ENCODE measurements around the genes SAXO1 and LINGO2.

- RRBS, result no CpG with 5 or more reads among the region's 22 CpGs
These were observed at the start of gene SAXO1 for GRCh38 chr9:19033019-19033630. TSS of gene SAXO1 (minus strand) at chr9:19033209.

GRCh38 chr9:19050252-19050398 is 898 bp downstream of the RRAGA start:
- RRBS, result no CpG with 5 or more reads among the region's 7 CpGs

DNA sequence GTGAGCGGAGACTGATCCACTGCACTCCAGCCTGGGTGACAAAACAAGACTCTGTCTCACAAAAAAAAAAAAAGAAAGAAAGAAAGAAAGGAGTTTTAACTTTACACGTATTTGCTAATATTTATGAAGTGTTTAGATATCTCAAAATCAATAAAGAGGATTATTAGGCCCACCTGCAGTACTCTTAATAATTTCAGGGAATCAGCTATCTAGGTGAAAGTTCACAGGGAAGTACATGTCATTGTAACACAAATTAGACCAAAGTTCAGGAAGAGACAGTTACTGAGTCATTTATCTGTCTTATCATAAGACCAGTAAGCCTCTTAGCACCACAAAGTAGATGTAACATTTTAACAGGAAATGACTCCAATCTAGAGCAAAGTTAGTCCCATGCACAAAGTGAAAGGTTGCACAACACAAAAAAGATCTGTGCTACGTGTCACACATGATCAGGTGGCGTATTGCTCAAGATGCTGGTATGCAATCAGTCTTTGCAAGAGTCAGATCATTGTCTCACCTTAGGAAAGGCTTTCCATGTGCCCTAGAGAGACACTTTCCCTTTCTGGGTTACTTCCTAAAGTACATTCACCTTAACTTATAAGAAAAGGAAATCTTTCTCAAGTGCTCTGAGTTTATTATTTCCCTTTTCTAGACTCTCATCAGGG is 34.3 kb upstream of the PLIN2 start:
- RRBS, result no CpG with 5 or more reads among the region's 4 CpGs

DNA sequence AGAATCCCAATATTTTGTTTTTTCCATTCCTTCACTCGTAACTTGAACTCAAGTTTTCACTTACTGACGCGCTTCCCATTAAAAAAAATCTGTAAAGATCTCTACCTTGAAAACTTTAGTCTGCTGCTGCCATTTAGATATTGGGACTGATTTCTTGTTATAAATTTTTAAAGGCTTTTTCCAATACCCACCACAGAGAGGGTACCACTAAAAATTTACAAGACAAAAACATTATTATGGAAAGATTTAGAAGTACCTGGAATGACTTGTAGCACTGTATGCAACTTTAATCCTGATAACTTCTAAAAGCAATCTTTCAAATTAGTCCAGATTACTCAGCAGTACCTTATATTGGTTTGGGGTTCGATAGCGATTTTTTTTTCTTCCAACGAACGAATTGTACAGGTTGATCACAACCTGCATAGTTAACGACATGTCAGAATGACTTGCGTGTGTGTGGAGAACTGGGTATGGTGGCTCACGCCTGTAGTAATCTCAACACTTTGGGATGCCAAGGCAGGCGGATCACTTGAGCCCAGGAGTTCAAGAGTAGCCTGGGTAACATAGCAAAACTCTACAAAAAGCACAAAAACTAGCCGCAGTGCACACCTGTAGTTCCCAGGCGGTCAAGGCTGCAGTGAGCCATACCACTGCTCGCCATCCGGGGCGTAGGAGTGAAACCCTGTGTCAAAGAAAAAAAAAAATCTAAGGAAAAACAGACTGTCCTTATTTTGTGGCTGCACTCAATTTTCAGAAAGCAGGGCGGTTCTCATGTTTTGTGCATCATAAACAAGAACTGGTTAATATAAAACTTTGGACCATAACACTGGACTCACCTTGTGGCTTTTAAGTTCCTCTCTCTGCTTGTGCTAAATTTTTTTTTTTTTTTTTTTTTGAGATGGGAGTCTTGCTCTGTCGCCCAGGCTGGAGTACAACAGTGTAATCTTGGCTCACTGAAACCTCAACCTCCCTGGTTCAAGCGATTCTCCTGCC is 5.6 kb downstream of the RPS6 start:
- RRBS, result no CpG with 5 or more reads among the region's 19 CpGs

- RRBS, result no CpG with 5 or more reads among the region's 13 CpGs
These were observed 886 bp downstream of the RPS6 start for GRCh38 chr9:19379089-19379610.

DNA sequence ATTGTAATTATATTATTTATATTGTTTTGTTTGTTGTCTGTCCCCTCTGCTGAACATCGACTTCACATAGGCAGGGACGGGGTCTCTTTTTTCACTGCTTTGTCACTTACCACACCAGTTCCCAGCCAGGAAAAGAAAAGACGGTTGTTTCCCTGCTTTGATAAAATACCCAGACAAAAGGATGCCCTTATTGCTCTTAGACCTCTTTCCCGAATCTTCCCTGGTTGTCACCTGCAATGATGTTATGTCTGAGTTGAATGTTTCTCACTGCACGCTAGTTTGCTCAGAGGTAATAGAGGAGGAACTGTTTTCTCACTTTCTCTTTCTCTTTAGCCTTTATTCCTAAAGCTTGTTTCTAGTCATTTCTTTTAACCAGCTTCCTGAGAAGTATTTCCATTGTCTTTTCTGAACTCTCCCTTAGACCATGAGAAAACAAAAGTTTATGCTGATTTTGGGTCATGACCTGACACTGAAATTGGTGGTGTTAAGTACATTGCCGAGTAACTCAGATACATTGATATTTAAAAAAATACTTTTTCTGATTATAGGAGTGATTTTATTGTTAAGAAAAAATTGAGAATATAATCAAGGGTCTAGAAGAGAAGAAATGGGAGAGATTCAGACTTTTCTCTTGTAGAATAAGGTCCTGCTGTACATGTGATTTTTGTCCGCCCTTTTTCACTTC is 33.0 kb downstream of the ACER2 start:
- RRBS, result no CpG with 5 or more reads among the region's 7 CpGs

DNA sequence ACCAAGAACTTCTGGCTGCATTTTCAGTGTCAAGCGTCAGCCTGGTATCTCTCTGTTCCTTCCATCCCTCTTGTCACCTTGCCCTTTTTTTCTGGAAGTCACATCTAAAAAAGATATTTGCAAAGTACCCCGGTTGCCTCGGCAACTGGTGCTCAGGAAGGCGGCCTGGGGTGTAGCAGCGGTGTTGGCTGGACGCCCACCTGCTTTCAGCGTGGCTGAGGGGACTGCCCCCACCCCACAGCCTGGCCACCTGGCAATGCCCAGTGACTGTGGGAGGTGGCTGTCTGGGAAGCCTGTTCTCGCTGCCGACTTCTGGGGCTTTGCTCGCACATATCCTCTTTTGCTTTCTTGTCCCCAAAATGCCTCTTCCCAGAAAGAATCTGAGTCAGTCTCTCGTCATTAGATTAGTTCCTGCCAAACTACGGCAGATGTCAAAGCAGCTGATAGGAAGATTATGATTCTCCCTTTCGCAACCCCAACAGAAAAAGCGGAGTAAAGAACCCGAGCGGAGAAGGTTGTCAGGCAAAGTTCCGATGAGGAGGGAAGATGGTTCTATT is 84.6 kb downstream of the ACER2 start:
- RRBS, result no CpG with 5 or more reads among the region's 17 CpGs

GRCh38 chr9:19787994-19788488 is 796 bp downstream of the SLC24A2 start:
- RRBS, result 96% methylated on average over 7 of the region's 26 CpGs

DNA sequence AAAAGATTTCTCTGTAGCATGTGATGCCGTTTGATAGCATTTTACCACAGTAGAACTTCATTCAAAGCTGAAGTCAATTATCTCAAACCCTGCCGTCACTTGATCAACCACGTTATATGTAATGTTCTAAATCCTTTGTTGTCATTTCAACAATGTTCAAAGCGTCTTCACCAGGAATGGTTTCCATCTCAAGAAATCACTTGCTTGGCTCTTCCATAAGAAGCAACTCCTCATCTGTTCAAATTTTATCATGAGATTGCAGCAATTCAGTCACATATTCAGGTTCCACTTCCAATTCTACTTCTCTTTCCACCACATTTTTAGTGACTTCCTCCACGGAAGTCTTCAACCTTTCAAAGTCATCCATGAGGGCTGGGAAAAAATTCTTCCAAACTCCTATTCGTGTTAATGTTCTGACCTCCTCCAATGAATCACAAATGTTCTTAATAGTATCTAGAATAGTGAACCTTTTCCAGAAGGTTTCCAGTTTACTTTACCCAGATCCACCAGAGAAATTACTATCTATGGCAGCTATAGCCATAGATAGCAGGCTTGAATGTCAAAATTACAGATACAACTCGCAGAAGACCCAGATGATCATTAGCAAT is 47.4 kb downstream of the MLLT3 start:
- RRBS, result no CpG with 5 or more reads among the region's 7 CpGs

DNA sequence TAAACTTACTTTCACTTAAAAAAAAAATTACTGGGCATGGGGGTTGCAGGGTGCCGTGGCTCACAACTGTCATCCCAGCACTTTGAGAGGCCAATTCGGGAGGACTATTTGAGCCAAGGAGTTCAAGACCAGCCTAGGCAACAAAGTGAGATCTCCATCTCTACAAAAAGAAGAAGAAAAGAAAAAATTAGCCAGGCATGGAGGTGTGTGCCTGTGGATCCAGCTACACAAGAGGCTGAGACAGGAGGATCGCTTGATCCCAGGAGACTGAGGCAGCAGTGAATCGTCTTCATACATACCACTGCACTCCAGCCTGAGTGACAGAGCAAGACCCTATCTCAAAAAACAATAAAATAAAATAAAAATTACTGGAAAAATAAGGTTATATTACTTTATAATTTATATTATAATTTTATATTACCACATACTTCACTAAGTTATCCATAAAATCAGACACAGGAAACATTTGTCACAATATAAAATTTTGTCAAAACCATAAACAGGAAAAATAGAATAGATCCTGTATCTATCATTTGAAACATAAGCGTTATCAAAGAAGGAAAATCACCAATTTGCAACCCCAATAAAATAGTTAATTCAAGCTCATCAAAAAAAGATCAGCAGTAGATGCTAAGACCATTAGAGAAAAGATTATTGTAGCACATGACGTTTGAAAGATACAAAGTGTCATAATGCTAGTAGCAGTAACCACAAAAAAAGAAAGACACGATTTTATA is 27.1 kb downstream of the MLLT3 start:
- RRBS, result no CpG with 5 or more reads among the region's 7 CpGs

DNA sequence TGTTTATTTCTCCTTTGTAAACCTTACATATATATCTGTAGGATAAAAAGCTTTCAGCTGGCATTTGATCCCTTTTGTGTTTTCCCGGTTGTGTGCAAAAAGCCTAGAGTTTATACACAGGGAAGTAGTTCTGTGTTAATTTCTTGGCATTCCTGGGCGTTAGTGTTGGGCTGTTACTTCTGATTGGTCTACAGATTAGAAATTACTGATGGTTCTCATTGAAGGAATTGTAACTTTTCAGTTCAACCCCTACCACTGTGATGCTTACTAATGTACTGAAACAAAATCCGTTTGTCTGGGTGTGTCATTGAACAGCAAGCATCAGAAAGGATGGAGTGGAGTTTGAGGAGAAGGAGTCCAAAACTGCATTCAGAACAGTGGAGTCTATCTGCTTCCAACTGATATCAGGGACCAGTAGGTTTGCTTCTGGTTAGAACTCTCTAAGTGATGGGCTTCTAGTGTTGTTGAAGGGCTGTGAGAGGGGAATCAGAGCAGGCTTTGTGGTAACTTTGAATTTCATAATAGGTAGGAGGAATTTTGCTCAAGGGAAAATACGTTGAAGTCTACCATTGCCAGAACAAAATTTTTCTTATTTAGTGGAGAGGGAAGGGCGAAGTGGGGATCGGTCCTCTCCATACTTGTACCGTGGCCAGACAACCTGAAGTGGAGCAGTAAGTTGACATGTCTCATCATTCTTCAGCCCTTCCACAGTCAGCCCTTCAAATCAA is 109.4 kb downstream of the FOCAD start:
- RRBS, result no CpG with 5 or more reads among the region's 7 CpGs

DNA sequence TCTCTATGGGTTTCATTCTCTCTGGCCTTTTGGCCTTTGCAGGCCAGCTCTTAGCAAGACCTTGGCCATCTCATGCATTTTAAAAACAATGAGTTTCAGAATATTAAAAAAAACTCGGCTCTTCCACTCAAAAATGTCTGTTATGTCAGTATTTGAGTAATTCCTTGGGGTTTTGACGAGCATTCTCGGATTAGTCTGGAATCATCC is 2.3 kb upstream of the IFNB1 start:
- RRBS, result no CpG with 5 or more reads among the region's 3 CpGs

DNA sequence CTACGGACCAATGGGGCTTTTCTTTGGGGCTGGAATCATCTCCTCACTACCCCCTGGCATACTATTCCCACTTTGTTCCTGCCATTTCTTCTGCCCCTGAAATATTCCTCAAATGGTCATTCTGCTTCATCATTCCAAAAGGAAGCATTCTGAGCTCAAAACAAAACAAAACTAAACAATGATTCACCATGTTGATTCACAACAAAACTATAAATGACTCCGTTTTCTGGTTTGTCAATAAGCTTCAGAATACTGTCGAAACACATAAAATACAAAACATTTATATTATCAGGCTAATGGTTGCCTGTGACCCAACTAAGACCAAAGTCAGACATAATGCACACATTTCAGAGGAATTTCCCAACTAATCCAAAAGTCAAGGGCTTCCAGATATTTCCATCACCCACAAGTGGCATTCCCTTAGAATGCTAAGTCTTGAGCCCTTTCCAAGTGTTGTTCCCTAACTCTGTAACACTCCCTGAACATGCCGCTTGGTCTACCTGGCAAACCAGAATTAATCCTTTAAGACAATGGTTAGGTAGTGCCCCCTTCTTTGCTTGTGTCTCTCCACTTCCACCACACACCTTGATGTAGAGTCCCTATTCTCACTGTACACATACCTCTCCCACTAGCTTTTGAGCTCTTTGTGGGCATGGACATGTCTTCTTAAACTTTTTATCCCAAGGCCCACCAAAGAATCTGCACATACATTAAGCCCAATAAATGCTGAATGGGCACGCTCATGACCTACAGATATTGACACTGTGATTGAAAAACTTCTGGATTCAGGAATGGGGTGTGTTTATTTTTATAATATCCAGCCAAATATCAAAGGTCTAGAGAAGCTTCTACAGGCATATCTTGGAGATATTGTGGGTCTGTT is 37.7 kb upstream of the IFNE start:
- RRBS, result no CpG with 5 or more reads among the region's 5 CpGs

GRCh38 chr9:21853195-21853925 is 50.9 kb downstream of the MTAP start:
- RRBS, result no CpG with 5 or more reads among the region's 3 CpGs

GRCh38 chr9:21986811-21987123 is 12.1 kb upstream of the CDKN2A start:
- RRBS, result no CpG with 5 or more reads among the region's 2 CpGs

- RRBS, result no CpG with 5 or more reads among the region's 4 CpGs
These were observed 41.7 kb upstream of the LRRC19 start for GRCh38 chr9:27047238-27047511.

- RRBS, result no CpG with 5 or more reads among the region's 9 CpGs
These were observed 8.7 kb downstream of the TEK start for GRCh38 chr9:27117698-27118174.

GRCh38 chr9:27473004-27473585 is 51.0 kb upstream of the IFNK start:
- RRBS, result no CpG with 5 or more reads among the region's 7 CpGs

- RRBS, result 5% methylated on average over 27 of the region's 74 CpGs
These were observed at the start of gene LINGO2 for GRCh38 chr9:29212953-29214176. TSS of gene LINGO2 (minus strand) at chr9:29213601.

- RRBS, result no CpG with 5 or more reads among the region's 8 CpGs
These were observed 441 bp upstream of the RIGI start for GRCh38 chr9:32526447-32526827.

Data from CMK (cell line).